GM12891 (cell line): ENCODE measurements around the genes COQ4 and GLE1.

- RRBS = no CpG with 5 or more reads among the region's 29 CpGs
These were observed 30.9 kb downstream of the GOLGA2 start for GRCh38 chr9:128244700-128245487.

DNA sequence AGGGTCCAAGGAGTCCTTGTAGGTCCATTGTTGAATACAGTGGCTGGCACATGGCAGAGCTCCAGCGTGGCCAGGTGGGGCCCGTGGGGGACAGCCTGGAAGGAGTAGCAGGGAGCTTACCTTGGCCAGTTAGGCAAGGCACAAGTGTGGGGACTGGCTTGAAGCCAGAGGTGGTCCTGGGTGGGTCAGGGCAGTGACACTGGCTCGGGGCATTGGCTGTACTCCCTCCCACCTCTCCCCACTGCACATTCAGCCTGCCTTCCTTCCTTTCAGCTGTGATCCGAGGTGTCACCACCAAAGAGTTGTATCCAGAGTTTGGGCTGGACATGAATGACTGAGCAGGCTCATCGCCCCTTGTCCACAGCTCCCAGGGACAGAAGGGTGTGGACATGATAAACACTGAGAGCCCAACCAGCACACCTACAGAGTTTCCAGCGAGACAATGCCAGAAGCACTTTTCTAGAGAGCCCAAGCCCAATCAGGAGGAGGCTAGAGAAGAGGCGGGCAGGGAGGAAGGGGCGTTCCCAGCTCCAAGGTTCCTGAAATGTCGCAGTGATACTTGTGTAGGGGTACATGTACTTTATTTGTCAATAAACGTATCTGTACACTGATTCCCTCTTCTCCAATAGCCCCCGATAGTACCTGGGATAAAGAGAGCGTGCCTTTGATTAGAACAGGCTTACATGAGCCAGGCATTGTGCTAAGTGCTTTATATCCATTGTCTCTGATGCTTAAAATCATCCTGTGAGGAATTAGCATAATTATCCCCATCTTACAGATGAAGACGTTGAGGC, 12.5 kb downstream of the SWI5 start:
- RRBS = no CpG with 5 or more reads among the region's 13 CpGs

- RRBS = under 1% methylated on average over 10 of the region's 94 CpGs
These were observed at the start of gene COQ4 for GRCh38 chr9:128322304-128323307. Gene COQ4 (plus strand): TSS chr9:128322839.

- RRBS = no CpG with 5 or more reads among the region's 16 CpGs
These were observed 23.6 kb upstream of the CERCAM start for GRCh38 chr9:128396956-128397568.

DNA sequence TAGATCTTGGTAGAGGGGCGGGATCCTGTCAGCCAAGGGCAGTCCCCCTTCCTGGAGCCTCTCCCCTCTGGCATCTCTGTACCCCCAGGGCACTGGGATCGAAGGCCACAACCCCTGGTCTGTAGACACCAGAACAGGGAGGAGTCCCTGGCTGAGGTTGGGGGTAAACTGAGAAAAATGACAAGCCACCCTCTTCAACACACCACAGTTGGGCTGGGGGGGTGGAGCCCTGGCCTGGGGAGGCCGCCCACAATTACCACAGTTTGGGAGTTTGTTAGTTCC, 887 bp downstream of the CERCAM start:
- RRBS = no CpG with 5 or more reads among the region's 3 CpGs

DNA sequence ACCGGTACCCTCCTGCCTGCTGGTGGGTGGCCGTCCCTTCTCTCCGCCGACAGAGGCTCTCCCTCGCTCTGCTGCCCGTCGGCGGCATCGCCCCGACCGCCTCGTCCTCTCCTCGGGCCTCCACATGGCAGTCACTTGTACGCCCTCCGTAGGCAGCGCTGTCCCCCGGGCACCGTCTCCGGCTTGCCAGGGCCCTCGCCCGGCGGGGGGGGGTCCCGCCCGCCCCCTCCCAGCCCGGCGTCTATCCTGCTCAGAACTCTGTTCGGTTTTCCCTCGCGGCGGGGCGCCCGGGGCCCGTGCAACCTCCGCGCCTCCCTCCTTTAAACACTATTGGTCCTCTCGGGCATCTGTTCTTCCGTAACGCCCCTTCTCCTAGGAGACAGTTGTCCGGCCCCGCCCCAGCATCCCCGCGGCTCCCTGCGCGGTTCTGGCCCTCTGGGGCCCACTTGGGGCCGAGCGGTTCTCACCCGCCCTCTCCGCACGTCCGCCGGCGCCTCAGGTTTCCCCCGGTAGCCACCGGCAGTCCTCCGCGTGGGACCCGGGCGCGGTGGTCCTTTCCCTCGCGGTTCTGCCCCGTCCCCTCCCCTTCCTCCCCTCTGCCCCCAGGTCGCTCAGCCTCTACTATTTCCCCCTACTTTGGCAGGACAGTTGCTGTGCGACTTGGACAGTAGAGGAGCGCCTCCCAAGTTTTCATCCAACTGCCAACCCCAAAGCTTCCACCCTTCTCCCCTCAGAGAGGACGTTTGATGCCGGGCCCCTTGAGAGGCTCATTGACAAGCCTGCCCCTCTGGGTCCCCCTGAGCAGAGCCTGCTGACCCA, 958 bp downstream of the ODF2 start:
- RRBS = 4% methylated on average over 19 of the region's 67 CpGs

DNA sequence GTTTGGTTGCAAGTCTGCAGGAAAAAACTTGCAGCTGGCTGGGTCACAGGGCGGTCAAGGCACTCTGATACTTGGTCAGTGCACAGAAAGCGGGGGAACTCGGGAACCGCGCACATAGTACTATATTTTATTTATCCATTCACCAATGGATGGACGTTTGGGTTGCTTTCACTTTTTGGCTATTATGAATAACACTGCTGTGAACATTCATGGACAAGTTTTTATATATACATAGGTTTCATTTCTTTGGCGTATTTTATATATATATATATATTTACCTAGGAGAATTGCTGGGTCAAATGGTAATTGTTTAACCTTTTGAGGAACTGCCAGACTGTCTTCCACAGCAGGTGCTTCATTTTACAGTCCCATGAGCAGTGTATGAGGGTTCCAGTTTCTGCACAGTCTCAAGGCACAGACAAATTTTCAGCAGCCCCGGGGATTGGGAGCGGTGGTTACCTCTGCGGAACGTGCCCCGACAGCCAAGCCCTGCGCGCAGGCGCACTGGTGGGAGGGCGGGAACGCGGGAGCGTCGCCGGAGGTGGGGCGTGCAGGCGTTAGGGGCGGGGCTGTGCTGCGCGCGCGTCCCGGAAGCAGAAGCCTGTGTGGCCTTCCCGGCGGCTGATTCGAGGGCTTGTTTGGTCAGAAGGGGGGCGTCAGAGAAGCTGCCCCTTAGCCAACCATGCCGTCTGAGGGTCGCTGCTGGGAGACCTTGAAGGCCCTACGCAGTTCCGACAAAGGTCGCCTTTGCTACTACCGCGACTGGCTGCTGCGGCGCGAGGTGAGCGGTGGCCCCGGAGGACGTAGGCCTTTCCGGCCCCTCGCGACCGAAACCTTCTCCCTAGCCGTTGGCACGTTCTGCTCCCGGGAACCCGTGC, at the start of gene GLE1:
GLE1 (plus strand) TSS at position 596 of the 878 bp plus-strand sequence.
- RRBS = under 1% methylated on average over 16 of the region's 54 CpGs

GRCh38 chr9:128625404-128626313, 31.0 kb downstream of the DYNC2I2 start:
- RRBS = no CpG with 5 or more reads among the region's 23 CpGs

GRCh38 chr9:128628378-128628889, 28.2 kb downstream of the DYNC2I2 start:
- RRBS = no CpG with 5 or more reads among the region's 12 CpGs

DNA sequence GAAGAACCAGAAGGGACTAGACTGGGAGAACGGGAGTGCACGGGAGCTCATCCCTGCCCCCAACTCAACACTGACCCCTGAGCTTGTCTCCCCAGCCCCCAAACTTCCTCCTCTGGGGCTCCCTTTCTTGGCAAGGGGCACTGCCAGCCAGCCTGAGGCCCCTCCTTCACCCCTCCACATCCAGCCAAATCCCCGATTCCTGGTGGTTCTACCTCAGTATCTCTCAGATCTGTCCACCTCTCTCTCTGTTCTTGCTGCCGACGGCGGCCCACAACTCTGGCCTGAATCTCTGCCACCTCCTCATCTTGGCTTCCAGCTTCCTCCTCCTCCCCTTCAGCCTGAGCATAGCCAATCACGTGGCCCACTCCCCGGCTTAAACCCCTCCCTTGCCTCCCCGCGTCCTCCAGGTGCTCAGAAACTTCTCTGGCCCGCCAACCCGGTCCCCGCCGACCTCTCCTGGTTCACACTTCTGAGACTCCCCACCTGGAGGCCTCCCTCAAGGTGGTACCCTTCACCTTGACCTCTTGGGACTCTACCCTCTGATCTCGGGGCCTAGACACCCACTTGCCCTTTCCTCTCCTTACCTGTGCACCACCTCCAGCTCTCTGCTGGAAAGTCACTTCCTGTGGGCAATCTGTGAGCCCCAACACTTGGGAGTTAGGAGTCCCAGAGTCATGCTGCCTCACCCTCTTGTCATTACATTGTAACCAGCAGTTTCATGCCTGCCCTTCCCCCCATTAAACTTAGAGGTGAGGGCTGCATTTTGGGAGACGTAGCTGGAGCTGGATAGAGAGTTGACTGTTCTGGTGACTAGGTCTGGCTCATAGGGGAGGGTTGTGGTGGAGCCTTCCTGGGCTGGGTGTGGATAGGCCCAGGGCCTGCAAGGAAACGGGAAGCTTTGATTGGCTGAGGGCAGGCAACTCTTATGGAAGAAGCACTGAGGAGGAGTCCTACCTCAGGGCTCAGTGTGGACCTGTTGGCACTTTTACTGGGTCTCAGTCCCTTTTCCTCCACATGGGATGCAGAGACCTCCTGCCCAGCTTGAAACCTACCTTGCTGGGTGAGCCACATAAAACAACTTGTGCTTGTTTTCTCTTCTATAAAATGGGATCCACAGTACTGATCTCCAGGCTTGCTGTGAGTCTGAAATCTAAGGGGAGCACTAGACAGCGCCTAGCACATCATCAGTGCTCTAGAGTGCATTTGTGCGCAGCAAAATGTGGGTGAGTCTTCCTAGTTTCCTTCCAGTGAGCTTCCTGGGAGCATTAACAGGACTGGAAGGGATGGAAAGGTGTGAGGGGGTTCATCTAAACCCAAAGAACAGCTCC, 4.4 kb upstream of the SET start:
- RRBS = 2% methylated on average over 5 of the region's 19 CpGs

DNA sequence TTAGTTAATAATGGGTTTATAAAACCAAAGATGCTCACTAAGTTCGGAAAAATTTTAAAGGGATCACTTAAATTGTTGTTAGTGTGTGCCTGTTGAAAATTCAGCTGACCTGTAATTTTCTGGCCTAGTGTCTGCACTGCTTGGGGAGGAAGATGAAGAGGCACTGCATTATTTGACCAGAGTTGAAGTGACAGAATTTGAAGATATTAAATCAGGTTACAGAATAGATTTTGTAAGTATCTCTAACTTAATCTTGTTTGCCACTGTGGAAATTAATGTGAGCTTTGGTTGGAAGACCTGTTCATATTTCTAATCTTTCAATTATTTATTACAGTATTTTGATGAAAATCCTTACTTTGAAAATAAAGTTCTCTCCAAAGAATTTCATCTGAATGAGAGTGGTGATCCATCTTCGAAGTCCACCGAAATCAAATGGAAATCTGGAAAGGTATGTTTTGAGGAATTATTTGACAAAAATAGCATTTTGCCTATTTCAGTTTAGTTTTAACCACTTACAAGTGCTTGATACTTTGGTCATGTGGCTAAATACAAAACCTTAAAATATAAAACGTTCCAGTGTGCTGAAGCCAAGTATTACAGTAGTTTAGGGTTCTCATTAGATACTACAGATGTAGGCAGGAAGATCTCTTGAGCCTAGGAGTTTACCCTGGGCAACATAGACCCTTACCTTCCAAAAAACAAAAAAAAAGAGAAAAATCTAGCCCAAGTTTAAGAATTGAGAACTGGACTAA, 3.7 kb downstream of the SET start:
- RRBS = no CpG with 5 or more reads among the region's 4 CpGs

- RRBS = no CpG with 5 or more reads among the region's 20 CpGs
These were observed 1.1 kb downstream of the PHYHD1 start for GRCh38 chr9:128921736-128922412.

GRCh38 chr9:128926845-128927199, 6.0 kb downstream of the PHYHD1 start:
- RRBS = no CpG with 5 or more reads among the region's 4 CpGs

GRCh38 chr9:129037508-129038506, 1.4 kb downstream of the MIGA2 start:
- RRBS = 69% methylated on average over 2 of the region's 18 CpGs

DNA sequence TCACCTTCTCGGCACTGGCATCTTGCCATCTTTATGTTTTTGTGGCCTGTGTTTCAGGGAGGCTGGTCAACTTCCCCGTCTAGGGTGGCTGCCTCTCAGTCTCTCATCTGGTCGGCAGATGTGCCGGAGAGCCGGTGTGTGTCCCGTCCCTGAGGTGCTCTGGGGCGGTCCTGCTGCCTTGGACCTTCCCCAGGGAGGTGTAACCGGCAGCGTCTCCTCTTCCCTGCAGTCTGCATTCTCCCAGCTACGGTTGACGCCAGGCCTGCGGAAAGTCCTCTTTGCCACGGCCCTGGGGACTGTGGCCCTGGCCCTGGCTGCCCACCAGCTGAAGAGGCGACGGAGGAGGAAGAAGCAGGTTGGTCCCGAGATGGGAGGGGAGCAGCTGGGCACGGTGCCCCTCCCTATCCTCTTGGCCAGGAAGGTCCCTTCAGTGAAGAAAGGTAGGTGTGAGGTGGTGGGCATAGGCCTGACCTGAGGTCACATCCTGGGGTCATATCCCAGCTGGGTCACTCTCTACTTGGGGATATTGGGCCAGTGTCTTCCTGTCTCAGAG, 5.7 kb downstream of the MIGA2 start:
- RRBS = 97% methylated on average over 4 of the region's 17 CpGs

GRCh38 chr9:129142878-129143983, 32.0 kb downstream of the PTPA start:
- RRBS = no CpG with 5 or more reads among the region's 17 CpGs

GRCh38 chr9:129182115-129182531, 4.1 kb upstream of the IER5L start:
- RRBS = no CpG with 5 or more reads among the region's 4 CpGs

DNA sequence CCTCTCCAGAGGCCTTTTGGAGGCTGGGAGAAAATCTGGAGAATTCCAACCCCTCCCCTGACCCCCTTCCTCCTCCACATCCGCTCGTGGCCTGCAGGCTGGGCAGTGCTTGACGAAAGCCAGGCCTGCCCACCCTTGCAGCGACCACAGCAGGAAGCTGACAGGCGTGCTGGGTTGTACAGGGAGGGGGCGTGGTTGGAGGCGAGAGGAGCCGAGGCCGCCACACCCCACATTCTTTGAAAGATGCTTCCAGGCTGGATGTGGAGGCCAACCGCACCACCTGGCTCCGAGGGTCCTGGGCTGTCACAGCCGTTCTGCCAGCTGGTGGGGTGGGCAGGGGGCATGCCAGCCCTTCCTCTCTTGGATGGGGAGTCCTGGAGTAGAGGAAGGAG, 47.8 kb upstream of the IER5L start:
- RRBS = no CpG with 5 or more reads among the region's 12 CpGs

- RRBS = no CpG with 5 or more reads among the region's 13 CpGs
These were observed 59.1 kb upstream of the IER5L start for GRCh38 chr9:129237092-129237689.

DNA sequence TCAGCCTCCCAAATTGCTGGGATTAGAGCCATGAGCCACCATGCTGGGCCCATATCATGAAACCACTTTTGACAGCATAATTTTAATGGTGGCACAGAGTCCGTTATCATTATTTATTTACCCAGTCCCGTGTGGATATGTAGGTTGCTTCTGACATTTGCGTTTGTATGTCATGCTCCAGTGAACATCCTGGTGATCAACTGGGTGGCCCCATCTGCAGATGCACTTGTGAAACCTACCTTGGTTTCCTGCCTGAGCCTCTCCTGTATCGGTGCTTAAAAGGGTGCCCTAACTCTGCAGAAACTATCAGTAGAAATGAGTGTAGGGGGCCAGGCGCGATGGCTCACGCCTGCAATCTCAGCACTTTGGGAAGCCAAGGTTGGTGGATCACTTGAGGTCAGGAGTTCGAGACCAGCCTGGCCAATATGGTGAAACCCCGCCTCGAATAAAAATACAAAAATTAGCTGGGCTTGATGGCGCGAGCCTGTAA, 92.1 kb upstream of the IER5L start:
- RRBS = no CpG with 5 or more reads among the region's 12 CpGs